Neural crest cell (in vitro differentiated cells): ENCODE measurements around a stretch of chr22.

- PRO-cap: no peak
Measured at GRCh38 chr22:26311649-26312090, 117.4 kb upstream of the ASPHD2 start.

- PRO-cap: no peak
Measured at GRCh38 chr22:26436788-26437372, 7.8 kb downstream of the ASPHD2 start.

GRCh38 chr22:26525550-26526662, 13.6 kb upstream of the TFIP11 start:
- PRO-cap: no peak

GRCh38 chr22:26610216-26610729, 7.6 kb downstream of the CRYBB1 start:
- PRO-cap: no peak

GRCh38 chr22:26628512-26629022, 6.8 kb downstream of the CRYBA4 start:
- PRO-cap: no peak

DNA sequence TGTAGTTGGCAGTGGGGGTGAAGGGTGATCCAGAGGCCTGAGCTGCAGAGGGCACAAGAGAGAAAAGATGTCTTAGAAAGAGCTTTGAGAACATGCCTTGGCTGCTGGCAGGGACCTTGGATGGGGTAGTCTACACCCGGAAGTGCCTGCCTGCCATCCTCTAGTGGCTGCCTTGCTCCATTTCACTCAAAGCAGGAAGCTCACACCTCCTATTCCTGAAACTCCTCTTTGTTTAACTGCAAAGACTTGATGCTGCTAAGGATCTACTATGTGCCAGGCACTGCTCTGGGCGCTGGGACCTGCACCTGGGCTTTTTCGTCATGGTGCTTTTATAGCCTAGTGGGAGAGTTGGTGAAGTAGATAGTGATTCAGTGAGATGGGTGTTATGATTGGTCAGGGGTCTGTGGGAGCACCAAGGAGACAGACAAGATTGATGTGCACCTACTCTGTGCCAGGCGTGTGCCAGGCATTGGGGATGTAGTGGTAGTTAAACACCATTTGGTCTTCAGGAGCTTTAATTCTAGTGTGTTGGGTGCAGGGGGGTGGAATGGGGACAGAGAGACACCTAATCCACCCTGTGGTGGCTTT, 52.9 kb downstream of the CRYBA4 start:
- PRO-cap: no peak

DNA sequence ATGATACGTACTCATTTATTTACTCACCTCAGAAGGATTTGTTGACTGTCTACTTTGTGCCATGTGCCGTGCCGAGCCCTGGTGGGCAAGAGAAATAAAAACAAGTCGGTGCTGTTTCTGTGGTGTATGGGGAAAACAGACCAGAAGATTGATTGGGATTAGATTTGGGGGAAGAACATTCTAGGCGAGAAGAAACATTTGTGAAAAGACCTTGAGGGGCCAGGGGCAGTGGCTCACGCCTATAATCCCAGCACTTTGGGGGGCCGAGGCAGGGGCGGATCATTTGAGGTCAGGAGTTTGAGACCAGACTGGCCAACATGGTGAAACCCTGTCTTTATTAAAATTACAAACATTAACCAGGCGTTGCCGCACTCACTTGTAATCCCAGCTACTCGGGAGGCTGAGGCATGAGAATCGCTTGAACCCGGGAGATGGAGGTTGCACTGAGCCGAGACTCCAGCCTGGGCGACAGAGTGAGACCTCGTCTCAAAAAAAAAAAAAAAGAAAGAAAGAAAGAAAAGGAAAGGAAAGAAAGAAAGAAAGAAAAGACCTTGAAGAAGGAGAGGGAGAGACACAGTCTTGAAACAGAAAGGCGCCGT, 120.7 kb downstream of the CRYBA4 start:
- PRO-cap: no peak

- PRO-cap: no peak
Measured at GRCh38 chr22:27108419-27109294, 486.9 kb downstream of the CRYBA4 start.

- PRO-cap: unidirectional peak, minus-strand start at chr22:27111391
Measured at GRCh38 chr22:27110816-27111510, 489.2 kb downstream of the CRYBA4 start.

GRCh38 chr22:27581898-27582313, 219.7 kb downstream of the MN1 start:
- PRO-cap: no peak

DNA sequence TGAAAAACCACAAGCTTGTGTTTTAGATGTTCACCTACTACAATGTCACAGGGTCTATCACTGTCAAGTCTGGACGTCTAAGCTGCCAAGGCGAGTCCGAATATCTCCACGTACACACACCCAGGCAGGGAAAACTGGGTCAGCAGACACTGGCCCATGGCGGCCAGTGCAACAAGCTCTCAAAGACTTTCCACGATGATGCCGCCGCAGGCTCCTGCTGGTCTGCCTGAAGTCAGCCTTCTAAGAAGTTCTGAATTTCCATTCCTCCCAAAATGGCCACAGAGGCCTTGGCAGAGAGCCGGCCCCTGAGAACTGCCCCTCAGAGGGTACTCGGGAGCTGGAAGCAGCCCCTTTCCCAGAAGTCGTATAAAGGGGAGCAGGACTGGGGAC, 17.8 kb downstream of the MN1 start:
- PRO-cap: no peak

GRCh38 chr22:27809839-27810381, 8.4 kb upstream of the MN1 start:
- PRO-cap: no peak

GRCh38 chr22:27852235-27853140, 50.9 kb upstream of the MN1 start:
- PRO-cap: no peak

DNA sequence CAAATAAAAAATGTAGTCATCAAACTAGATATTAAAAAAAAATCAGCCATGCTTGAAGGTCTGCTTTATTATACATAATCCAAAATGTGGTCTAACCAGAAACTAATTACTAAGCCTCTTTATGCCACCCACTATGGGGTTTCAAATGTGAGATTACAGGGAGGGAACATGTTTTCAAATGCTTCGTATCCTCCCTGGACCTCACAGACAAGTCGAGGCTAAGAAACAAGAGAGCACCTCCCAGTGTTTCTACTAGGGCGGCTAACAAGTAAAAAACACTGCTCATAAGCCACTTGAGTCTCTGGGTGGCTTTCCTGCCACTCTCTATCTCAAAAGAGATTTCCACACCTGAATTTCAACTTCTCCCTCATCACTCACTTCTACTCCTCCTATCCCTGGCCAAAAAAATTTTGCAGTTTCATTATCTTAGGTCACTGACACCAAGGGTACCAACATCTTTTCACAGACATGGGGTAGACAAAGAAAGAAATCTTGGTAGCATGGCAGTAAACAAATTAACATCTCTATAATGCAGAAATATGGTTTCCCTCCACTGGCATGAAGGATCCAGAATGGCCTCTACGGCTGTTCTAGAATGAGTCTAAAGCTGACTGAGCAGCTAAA, 51.0 kb downstream of the PITPNB start:
- PRO-cap: no peak

GRCh38 chr22:27870343-27871142, 48.5 kb downstream of the PITPNB start:
- PRO-cap: no peak

DNA sequence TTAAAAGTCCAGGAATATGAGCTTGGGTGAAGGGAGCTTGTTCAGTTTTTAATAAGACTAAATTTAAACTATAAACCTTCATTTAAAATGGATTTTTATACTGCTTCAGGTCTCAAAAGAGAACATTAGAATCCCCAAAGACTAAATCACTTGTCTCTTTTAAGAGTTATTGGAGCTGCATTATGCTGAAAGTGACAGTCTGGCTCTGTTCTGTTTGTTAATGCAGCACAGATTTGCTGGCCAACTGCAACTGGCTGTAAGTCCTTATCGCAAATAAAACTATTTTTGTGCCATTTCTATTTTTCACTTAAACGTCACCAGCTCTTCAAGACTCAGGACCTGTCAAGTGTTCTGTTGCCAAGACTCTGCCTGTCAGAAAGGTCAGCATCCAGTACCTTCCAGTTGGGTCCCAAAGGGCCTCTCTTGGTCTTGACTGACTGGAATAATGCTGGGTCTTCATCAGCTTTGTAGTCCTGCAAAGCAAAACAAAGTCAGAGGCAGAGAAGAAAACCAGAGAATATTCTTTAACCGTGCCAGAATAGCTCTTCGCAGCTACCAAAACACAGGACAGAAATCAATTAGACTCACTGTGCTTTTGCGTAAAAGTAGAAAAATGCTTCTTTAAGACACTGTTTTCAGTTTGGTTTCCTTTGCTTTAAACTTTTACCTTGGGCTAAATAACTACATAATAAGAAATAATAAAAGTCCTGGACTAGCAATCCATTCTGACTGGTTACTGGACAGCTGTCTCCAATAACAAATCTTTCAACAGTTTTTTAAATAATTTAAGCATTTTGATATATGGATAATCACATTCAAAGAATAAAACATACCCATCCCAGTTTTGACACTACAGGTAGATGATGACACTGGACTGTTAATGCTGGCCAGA, 45.5 kb downstream of the PITPNB start:
- PRO-cap: no peak

GRCh38 chr22:27918255-27919053, 602 bp downstream of the PITPNB start:
- PRO-cap: bidirectional peak, plus-strand start at chr22:27918910, minus-strand start at chr22:27918807

- PRO-cap: bidirectional peak, plus-strand start at chr22:27919557, minus-strand start at chr22:27919244
Measured at GRCh38 chr22:27919384-27920413, 643 bp upstream of the PITPNB start.

DNA sequence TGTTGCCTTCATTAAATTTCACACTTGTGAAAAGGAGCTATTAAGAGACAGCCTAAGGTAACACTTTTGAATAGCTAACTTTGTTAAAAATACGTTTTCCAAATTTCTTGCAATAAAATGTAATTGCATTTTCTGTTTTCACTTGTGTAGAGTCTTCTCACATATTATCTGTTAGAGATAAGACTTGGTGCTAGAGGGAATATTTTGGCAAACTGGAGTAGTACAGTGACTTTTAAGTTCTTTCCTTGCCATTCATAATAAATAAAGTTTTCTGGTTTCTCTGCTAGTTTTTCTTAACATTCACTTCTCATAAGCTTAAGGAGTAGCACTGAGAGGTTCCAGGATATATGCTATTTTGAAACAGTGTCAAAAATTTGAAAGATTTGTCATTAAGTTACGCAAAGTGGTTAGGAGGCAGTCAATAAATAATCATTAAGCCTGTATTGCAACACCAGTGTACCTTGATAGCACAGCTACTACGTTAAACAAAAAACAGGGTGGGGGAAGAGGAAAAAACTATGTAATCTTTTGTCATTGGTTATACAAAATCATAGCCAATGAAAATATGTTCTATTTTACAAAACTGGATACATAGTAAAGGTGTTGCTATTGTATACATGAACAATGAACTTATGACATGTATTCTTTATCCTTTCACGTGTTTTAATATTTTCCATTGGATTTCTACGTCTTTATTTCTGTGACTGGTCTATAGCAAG, 30.3 kb upstream of the PITPNB start:
- PRO-cap: no peak

- PRO-cap: unidirectional peak, minus-strand start at chr22:28112893
Measured at GRCh38 chr22:28112767-28113152, 193.7 kb upstream of the PITPNB start.